AG09319 (cell line): Measurements from ENCODE around the genes AGBL4, FAF1 and GPX7.

- RRBS: no CpG with 5 or more reads among the region's 39 CpGs
Measured at GRCh38 chr1:47984104-47984586, 13.0 kb downstream of the TRABD2B start.

DNA sequence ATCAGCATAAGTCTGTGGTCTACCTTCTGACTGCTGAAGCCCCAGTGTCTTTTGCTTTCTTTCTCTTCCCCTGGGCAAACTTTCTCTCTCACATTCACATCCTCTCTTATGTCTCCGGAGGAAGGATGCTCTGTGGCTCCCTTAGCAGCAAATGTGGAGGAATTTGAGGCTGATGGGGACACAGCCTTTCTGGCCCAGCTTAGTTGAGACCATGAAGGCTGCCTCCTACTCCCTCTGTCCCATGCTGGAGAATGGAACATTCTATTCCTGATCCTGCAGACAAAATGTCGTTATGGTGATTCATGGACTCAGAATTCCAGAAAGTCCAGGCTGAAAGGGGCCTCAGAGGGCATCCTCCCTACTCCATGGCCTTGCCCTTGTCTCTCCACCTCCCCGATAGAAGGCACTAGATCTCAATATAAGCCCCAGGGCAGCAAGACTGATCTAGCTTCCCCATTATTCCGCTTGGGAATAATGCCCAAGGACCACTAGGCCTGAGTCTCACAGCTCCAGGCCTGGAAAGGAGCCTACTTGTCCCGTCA, 52.6 kb upstream of the TRABD2B start:
- RRBS: no CpG with 5 or more reads among the region's 5 CpGs

- RRBS: 3% methylated on average over 13 of the region's 56 CpGs
Measured at GRCh38 chr1:50023517-50024361, at the start of gene AGBL4. AGBL4 (minus strand) TSS chr1:50023954.

DNA sequence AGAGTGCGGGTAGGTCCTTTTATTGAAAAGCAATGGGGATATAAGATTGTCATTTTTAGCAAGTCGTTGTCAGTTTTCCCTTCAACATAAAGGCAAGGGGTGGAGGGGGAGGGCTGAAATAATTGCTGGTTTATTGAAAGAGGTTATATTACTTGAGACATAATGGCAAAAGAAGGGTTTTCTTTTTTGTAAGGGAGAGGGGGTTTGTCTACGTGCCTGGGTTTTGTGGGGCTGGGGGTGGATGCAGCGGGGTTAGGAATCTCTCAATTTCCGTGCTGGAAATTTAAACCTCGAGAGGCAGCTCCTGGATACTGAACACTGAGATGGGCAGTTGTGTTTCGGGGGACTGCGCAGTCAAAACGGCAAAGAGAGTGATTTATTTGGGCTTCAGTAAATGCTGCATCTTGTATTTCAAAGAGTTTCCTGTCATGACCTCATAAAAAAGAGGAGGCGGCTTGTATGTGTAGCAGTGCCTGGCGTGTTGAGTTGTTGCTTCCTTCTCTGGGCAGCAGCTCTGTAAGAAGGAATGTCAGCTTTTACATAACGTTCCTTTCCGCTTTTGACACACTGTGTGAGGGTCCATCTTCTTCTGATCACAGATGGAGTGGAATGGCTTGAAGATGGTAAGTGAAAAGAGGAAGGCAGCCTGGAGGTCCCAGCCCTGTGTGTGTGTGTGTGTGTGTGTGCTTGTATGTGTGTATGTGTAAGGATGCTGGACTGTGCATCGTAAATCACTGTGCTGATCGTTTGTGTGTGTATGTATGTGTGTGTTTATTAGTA, 812 bp downstream of the ELAVL4 start:
- RRBS: no CpG with 5 or more reads among the region's 15 CpGs

DNA sequence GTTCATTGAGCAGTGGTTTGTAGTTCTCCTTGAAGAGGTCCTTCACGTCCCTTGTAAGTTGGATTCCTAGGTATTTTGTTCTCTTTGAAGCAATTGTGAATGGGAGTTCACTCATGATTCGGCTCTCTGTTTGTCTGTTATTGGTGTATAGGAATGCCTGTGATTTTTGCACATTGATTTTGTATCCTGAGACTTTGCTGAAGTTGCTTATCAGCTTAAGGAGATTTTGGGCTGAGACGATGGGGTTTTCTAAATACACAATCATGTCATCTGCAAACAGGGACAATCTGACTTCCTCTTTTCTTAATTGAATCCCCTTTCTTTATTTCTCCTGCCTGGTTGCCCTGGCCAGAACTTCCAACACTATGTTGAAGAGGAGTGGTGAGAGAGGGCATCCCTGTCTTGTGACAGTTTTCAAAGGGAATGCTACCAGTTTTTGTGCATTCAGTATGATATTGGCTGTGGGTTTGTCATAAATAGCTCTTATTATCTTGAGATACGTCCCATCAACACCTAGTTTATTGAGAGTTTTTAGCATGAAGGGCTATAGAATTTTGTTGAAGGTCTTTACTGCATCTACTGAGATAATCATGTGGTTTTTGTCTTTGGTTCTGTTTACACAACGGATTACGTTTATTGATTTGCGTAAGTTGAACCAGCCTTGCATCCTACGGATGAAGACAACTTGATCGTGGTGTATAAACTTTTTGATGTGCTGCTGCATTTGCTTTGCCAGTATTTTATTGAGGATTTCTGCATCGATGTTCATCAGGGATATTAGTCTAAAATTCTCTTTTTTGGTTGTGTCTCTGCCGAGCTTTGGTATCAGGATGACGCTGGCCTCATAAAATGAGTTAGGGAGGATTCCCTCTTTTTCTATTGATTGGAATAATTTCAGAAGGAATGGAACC, 53.3 kb downstream of the FAF1 start:
- RRBS: no CpG with 5 or more reads among the region's 12 CpGs

GRCh38 chr1:50959425-50960491, at the start of gene FAF1:
FAF1 (minus strand) TSS chr1:50960267.
- RRBS: 1% methylated on average over 40 of the region's 105 CpGs

DNA sequence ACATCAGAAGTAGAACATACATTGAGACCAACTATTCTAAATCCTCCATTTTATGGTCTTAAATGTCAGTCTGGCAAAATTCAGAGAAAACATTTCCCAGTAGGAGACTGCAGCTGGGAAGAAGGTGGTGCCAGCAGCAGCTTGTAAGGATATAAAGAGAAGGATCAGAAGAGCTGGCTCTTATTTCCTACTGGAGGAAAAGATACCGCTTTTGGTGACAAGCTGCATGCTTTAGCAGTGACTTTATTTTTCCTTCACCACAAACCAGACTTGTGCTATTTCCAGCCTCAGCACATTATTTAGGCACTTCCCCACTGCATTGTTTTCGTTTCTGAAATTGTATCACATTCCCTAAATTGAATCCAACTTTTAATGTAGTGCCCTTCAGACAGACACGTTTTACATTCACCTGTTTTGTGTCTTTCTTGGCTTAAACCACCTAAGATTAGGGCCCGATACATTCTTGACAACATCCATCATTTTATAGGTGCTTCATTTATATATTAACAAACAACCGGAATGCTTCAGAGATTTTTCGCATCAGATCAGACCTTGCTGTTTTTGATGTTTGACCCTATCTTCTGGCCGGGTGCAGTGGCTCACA, 28.5 kb downstream of the RNF11 start:
- RRBS: 100% methylated on average over 1 of the region's 7 CpGs

DNA sequence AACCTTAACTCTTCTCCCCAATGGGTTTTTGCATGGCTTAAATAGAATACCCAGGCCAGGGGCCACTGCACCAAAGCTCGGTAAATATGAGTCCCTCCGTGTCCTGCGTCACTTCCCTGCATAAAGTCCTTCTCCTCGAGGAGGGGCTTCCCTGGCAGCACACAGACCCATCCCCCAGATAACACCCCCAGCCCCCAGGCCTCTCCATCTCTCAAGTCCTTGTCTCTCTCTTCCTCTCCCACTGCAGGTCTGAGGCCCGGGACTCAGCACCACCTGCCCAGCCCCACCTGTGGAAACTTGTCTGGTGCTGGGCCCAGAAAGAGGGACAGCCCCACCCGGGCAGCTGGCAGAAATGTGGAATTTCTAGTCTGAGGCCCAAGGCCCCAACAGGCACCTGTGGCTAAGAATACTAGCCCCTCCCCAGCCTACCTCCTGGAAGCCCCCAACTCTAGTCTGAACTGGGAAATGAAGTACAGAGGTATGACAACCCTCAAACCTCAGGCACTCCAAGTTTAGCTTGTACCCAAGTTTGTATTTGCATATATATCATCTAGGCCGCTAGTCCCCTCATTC, 15.4 kb downstream of the TTC39A start:
- RRBS: 76% methylated on average over 2 of the region's 7 CpGs

DNA sequence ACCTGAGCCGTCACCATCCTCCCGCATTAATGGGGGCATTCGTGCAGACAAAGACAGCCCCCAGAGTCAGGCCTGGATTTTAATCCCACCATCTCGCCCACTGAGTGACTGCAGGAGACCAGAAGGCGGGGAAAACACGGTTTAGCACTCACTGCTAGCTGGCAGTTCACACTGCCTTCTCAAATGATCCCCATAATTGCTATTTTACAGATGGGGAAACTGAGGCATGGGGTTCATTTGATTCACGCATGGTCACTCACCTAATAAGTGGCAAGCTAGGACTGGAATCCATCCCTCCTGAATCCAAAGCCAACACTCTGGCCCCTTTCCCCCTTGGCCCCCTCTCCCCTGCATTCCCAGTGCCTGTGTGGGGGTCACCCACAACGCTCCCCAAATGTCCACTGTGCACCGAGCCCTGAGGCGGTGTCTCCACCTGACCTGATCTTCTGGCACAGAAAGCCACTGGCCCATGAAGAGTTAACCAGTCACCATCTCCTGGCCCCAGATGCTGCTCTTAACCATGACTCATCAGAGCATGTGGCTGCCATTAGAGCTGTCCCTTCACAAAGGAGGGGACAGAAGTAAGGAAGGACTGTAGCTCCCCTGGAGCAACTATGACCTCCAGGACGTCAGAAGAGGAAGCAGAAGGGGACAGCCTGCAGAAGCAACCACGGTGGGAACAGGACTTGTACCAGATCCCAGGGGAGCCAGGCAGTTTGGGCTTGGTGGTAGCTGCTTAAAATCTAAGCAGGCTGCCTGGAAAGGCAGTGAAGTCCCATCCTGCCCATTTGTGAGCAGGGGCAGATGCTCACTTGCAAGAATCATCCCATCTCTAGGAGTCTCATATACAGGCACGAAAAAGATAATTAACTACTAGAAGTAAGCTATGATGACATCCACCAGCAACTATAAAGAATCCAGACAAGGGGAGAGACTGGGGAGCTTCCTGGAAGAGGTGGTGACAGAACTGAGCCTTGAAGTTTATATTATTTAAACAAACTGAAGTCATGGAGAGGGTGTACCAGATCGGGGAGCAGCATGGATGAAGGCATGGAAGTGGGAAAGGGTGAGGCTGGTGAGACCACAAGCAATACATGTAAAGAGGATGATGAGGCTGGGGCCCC, 894 bp upstream of the TTC39A start:
- RRBS: no CpG with 5 or more reads among the region's 14 CpGs

DNA sequence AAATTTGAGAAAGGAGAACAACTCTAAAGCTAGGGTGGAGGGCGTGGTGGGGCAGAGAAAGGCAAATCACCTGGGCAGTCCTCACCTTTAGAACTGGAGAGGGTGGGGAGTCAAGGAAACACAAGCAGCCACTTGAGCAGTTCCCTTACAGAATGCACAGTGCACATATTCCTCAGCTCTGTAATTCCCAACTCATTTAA, 27.5 kb downstream of the EPS15 start:
- RRBS: no CpG with 5 or more reads among the region's 1 CpG

DNA sequence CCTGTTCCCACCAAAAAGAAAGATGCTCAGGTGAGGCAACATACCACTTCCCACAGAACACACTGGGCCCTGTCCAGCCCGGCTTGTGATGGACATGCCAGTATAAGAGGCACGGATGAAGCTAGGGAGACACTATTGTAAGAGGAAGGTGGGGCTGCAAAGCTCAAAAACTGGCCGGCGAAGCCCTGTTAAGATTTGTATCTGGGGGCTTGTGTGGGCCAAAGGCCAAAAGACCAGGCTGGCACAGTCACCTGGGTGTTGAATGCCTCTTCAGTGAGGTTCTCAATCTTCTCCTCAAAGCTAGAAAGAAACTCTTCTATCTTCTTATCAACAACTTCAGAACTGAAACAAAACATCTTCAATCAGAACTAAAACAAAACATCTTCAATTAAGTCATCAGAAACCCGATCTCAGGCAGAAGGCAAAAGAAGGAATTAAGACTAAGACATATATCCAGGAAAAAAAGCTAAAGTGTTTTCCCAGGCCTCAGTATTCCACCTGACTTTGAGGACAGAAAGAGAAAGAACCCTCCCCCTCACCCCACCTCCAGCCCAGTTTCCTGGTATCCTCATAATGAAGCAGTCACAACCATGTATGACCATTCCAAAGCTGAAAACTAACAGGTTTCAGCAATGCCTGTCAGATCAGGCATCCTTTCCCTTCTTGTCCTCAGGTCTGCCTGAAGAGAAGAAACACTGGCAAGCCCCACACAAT, 87.7 kb downstream of the NRDC start:
- RRBS: 75% methylated on average over 1 of the region's 5 CpGs

DNA sequence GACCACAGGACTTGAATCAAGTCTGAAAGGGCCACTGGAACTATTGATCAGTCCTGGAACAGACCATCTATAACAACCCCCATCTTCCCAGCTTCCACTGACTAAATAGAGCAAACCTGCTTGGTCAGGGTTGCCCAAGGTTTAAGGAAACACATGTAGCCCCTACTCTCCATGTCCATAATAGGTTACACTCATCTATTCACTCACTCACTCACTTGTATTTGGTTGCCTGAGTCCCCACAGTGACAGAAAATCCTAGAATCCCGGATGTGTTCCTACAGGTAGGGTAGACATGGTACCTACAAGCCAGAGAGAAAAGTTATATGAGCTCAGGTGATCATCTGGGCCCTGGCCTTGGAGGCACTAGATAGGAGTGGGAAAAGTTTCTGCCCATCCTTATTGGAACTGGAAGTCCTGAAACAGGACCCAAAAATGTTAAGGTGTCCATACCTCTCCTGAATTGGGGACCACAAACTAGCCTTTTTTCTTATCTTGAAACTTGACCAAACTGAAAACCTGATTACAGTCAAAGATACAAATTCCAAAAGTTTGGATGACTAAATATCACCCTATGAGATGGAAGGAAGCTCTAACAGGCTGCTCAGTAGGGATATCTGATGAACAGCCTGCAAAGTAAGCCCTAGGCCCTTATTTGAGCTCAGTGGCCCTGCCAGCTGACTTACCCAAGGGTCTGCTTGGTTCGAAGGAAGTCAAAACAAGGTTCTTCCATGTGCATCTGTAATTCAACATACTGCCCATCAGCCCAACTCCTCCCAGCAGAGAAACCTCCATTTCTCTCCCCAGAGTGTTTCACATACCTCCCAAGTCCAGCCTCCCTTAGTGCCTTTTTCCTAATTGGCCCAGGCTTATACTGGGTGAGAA, 86.9 kb downstream of the NRDC start:
- RRBS: no CpG with 5 or more reads among the region's 2 CpGs

- RRBS: no CpG with 5 or more reads among the region's 4 CpGs
Measured at GRCh38 chr1:52332552-52333290, 33.3 kb downstream of the CC2D1B start.

DNA sequence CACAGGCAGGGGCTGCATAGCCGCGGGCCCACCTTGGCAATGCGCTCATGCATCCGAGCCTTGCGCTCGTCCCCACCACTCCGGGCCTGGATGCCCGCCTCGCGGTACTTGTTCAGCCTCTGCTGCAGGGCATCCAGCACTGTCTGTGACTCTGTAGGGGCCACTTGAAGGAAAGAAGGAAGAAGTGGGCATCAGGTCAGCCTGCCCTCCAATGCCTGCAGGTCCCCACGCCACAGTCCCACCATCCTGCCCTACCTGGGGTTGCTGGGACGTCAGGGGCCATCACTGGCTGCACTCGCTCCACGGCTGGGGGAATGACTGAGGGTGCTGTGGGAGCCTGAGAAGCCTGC, 7.0 kb downstream of the CC2D1B start:
- RRBS: no CpG with 5 or more reads among the region's 14 CpGs

DNA sequence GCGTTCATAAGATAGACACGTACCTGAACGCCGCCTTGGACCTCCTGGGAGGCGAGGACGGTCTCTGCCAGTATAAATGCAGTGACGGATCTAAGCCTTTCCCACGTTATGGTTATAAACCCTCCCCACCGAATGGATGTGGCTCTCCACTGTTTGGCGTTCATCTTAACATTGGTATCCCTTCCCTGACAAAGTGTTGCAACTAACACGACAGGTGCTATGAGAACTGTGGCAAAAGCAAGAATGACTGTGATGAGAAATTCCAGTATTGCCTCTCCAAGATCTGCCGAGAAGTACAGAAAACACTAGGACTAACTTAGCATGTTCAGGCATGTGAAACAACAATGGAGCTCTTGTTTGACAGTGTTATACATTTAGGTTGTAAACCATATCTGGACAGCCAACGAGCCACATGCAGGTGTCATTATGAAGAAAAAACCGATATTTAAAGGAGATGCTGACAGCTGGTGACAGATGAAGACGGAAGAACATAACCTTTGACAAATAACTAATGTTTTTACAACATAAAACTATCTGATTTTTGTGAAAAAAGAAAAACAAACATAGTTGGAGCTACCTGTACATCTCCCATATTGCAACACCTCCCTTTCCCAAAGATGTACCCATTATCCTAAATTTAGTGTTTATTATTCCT, 2.9 kb upstream of the CC2D1B start:
- RRBS: no CpG with 5 or more reads among the region's 15 CpGs

DNA sequence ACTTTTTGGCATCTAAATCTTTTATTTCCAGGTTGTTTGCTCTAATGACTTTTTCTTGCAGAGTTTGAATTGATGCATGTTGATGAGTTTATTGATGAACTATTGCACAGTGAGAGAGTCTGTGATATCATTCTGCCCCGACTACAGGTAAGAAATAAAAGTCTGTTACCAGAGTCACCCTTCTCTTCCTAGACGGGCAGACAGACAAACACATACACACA, 6.6 kb downstream of the PRPF38A start:
- RRBS: no CpG with 5 or more reads among the region's 2 CpGs

- RRBS: 2% methylated on average over 53 of the region's 106 CpGs
Measured at GRCh38 chr1:52602187-52603332, at the start of gene GPX7. GPX7 (plus strand) TSS chr1:52602371.

DNA sequence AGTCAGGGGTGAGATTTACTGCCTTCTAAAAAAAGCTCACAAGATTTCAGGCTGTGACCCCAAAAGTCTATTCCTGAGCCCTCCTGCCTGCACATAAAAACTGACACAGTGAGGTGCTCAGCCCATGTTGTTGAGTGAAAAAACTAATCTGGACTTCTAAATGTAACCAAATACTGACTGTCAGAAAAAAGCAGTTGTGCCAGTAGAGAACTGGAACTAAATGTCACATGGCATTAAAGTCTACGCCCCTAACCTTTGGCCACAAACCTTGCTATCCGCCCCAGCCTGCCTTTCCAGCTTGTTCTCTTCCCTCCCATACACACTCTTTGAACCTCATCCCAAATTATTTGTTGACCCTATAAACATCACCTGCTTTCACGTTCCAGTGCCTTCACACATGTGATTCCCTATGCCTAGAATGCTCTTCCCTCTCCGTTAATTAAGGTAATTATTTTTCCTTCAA, 9.1 kb upstream of the COA7 start:
- RRBS: no CpG with 5 or more reads among the region's 4 CpGs

DNA sequence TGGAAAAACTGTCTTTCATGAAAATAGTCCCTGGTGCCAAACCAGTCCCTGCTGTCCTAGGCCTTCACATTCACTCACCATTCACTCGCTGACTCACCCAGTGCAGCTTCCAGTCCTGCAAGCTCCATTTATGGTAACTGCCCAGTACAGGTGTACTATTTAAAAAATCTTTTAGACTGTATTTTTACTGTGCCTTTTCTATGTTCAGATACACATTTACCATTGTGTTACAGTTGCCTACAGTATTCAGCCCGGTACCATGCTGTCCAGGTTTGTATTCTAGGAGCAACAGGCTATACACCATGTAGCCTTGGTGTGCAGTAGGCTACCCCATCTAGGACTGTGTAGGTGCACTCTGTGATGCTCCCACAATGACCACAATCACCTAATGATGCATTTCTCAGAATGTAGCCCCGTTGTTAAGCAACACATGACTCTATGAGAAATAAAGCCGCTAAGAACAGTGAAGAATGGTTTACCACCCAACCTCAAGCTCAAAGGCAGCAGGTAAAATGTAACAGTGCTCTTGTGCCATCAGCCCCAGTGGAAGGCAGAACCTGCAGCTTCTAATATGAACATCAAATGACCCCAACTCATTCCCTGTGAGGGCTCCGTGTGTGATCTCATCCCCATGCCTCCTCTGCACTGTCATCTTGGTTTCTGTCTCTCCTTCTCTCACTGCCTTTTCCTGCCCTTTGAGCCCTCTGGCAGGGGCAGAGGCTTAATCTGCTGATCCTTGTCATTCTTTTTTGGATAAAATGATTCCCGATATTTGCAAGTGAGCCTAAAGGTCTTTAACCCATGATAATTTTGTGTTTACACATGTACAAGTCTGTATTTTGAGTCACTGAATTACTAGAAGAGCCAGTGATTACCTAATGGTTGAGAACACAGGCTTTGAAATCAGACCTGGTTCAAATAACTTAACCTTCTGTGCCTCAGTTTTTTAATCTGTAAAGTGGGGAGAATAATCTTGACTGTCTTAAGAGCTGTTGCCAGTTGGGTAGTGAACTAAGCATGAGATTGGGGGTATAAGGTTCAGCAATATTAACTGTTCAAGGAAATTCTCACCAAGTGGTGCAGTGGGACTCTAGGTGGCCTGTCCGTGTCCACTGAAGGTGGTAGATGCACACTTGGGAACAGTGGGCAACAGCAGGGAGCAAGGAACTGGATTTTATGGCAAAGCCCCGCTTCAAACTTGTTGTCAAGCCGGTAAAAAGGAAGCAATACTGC, 2.0 kb downstream of the ECHDC2 start:
- RRBS: 80% methylated on average over 1 of the region's 9 CpGs

DNA sequence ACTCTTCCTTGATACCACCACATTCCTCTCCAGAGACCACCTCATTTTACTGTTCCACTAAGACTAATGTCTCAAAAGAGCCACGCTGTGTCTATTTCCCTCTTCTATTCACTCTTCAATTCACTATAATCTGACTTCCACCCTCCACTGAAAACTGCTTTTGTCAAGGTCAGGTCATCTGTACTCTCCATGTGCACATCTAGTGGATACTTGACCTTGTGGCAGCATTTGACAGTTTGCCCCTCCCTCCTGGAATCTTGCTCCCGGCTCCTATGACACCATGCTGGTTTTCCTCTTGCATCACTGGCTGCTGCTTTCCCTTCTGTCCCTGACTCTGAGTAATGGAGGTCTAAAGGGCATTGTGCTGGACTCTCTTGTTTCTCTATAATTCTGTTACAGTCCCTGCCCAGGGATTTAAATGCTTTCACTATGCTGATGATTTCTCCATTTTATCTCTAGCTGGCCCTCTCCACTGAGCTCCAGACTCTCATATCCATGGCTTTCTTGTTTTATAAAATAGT, 37.0 kb upstream of the PODN start:
- RRBS: no CpG with 5 or more reads among the region's 2 CpGs